ENCODE data around the genes PELI3 and SSH3.

DNA sequence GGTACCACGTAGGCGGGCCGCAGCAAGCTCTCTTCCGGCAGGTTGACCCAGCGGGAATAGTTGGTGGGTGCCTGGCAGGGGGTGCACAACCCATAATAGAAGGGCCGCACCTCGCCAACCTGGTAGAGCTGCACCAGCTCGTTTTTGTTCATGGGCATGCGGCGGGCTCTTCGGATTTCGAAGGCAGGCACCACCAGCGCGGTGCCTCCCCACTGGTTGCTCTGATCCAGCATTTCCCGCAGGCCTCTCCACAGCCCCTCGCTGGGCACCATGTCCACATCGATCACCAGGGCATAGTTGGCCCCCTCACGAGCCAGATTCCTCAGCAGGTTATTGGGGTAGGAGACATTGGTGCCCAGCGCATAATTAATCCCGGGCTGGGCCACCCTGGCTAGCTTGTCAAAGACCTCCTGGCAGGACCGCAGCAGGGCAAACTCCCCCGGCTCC, 819 bp downstream of the B4GAT1 start:
- PRO-cap: no peak

GRCh38 chr11:66371069-66371265, 593 bp downstream of the SLC29A2 start:
- PRO-cap: no peak

GRCh38 chr11:66465378-66465903, 1.3 kb upstream of the PELI3 start:
- PRO-cap: no peak

DNA sequence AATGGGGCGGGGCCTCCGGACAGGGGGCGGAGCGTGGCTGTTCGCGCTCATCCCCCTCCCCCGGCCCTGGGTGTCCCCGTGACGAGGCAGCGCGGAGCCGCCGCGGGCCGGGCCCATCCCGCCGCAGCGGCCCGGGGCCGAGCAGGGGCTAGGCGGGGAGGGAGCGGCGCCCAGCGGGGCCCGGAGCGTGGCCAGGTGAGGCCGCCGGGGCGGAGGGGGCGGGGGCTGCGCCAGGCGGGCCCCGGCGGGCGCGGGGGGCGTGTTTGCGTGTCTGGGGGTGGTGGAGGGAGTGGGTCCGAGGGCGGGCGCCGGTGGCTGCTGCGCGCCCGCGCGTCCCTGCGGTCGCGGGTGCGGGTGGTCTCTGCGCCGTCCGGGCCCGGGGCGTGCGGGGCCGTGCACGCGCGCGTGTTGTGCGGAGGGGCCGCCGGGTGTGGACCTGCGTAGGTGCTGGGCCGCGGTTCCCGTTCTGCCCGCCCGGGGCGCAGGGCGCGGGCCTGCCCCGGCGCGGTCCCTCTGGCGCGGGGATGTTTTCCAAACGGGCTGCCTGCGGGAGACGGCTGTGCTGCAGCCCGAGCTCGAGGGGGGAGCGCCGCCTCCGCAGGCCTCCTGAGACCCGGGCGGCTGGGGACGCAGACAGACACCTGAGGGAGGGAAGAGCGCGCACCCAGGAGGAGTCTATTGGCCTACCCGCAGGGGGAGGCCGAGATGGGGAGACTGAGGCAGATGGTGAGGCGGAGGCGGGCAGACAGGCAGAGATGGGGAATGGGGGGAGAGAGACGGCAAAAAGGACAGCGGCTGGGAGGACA, at the start of gene PELI3:
TSS of gene PELI3 (plus strand) at position 73 of the 806 bp plus-strand sequence.
- PRO-cap: bidirectional peak, plus-strand start at position 79 of the sequence, minus-strand start outside the sequence; unidirectional peak, plus-strand start at position 289 of the sequence

- PRO-cap: no peak
These were observed 11.1 kb downstream of the DPP3 start for GRCh38 chr11:66491220-66491863.

- PRO-cap: no peak
These were observed 10.2 kb upstream of the RBM4 start for GRCh38 chr11:66627973-66628992.

- PRO-cap: no peak
These were observed 10.2 kb downstream of the RBM4B start for GRCh38 chr11:66667397-66667951.

GRCh38 chr11:66686757-66687266, 9.1 kb upstream of the RBM4B start:
- PRO-cap: no peak

DNA sequence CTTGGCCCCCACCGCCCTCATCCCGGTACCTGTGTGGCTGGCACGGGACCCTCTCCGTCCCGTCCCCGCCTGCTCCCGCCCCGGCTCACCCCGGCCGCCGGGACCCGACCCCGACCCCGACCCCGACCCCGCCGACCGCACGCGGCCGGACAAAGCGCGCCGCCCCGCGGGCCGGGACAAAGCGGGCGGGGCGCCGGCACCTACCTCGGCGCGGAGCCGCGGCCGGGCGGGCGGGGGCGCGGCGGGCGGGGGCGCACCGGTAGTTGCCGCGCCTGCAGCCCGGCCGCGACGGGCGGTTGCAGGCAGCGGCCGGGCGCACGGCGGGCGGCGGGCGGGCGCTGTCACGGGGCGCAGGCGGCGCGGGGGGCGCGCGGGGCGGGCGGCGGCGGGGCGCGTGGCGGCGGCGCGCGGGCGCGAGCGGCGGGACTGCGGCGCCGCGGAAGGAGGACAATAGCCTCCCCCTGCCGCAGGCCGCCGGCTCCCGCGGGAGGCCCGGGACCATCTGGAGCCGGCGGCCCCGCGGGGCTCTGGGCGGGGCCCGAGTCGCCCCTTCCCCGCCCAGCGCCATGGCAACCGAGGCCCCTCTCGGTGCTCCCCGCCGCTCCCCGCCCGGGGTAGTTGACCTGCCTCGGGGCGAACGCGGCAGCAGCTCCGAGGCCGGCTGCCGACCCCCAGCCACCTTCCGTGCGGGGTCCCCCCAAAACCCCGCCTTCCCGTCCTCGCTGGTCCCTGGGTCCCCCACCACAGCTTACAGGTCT, 880 bp downstream of the SPTBN2 start:
- PRO-cap: no peak

- PRO-cap: no peak
These were observed 6.8 kb downstream of the LRFN4 start for GRCh38 chr11:66863508-66864128.

- PRO-cap: no peak
These were observed 9.4 kb downstream of the LRFN4 start for GRCh38 chr11:66866060-66866822.

DNA sequence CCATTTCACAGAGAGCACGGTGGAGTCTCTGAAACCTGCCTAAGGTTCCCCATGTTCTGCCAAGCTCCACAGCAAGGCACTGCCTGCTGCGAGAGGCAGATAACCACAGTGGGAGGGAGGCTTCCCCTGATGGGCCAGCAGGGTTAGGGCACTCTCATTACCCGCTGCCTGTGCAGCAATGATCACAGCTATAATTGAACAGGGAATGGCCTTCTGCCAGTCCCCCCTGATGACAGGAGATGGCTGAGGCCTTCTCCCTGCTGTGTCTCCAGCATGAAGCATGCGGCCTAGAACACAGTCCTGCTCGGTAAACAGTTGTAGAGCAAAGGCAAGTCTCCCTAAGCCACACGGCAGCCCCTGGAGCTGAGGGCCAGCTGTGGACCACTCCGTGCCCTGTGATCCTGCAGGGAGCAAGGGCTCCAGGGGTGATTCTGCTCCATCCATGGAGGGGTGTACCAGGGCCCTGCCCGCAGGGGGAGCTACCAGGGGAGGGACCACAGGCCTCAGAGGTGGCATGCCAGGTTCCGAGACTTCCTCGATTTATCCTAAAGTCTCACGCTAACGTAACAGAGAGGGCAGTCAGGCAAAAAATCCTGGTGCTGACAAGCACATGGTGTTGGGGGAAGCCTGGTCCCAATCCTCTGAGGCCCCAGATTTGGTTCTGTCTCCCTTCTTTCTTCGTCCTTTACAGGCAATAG, 42.8 kb downstream of the PC start:
- PRO-cap: no peak

GRCh38 chr11:66970693-66971687, 4.1 kb upstream of the C11orf86 start:
- PRO-cap: no peak

GRCh38 chr11:67027517-67028438, 4.8 kb downstream of the SYT12 start:
- PRO-cap: no peak

GRCh38 chr11:67082163-67082547, 25.5 kb downstream of the RHOD start:
- PRO-cap: no peak

- PRO-cap: no peak
These were observed 21.0 kb upstream of the GRK2 start for GRCh38 chr11:67245149-67245778.

GRCh38 chr11:67256343-67256842, 9.9 kb upstream of the GRK2 start:
- PRO-cap: no peak

GRCh38 chr11:67267217-67268002, 1.1 kb downstream of the GRK2 start:
- PRO-cap: no peak

- PRO-cap: no peak
These were observed 121 bp upstream of the ANKRD13D start for GRCh38 chr11:67289102-67289262.

DNA sequence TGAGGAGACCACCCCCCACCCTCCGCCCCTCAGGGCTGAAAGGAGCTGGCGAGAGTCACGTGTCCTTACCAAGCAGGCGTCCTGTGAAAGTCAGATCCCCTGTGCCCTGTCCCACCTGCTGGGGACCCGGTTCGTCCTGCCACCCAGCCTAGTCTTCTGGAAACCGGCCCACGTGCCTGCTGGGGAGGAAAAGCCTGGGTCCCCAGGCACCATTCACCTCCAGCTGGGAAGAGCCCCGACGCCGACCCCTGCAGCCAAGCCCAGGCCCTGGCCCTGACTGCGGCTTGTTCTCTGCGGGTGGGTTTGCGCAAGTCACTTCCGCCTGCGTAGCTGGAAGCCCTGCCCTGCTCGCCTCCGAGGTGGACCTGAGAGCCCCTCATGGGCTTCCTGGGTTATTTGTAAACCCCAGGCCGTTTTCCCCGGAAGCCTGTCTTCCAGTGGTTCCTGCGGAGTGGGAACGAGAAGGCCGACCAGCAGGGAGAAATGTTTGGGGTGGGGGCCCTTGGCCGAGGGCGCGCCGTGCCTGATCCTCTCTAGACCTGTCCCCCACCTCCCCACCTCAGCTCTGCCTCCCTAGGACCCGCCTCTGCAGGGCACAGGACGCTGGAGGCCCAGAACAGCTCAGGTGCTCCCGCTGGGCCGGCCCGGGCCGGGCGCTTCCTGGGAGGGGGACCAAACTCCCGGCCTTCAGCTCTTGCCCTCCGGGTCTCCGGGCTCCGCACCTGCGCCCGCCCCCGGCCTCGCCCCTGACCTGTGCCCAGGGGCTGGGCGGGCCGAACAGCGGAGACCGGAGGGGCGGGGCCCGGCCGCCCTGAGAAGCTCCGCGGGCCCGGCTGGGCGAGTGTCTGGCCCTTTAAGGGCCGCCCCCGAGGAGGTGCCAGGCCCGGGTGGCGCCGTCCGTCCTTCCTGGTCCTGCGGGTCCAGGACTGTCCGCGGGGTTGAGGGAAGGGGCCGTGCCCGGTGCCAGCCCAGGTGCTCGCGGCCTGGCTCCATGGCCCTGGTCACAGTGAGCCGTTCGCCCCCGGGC, at the start of gene SSH3:
TSS of gene SSH3 (plus strand) at position 896 of the 1,027 bp plus-strand sequence.
- PRO-cap: bidirectional peak, plus-strand start at position 923 of the sequence, minus-strand start at position 753 of the sequence

Measured in ureter (tissue), 1 donor.